Hair follicle dermal papilla cell (primary cell): ENCODE measurements around a stretch of chr1.

- CAGE, long polyA plus RNA = no peak
Measured at GRCh38 chr1:23956930-23957524, 2.6 kb upstream of the PNRC2 start.

GRCh38 chr1:24096280-24096863 is 15.6 kb downstream of the MYOM3 start:
- CAGE, long polyA plus RNA = no peak

DNA sequence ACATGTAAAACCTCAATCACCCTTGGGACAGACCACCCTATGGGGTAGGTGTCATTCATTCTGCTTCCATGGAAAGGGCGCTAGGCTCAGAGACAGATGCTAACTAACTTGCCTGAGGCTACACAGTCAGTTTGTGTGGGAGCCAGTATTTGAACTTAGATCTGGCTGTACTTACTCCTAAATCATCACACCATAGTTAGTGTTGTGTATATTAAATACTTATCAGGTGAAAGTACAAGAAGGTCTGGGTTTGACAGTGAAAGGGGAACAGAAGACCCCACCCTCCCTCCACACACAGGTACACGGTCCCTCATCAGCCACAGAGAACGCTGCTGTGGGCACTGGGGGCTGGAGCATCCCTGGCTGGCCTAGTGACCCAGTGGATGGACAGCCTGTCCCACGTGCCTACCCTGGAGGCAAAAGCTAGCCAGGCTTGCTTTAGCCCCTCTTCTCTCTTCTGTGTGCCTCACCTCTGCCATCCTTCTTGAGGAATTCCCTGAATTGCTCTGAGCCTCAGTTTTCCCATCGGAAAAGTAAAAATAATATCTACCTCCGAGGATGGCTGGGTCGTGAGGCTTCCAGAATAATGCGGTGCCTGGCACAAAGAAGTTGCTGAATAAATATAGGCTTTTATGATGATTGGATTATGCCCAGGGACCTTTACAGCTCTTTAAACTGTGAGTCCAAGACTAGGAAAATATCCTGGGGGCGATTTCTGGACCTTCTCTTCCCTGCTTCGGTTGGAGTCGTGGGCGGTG is 1.1 kb downstream of the IFNLR1 start:
- CAGE, long polyA plus RNA = no peak

- CAGE, long polyA plus RNA = no peak
Measured at GRCh38 chr1:24426611-24426873, 10.9 kb downstream of the NIPAL3 start.

DNA sequence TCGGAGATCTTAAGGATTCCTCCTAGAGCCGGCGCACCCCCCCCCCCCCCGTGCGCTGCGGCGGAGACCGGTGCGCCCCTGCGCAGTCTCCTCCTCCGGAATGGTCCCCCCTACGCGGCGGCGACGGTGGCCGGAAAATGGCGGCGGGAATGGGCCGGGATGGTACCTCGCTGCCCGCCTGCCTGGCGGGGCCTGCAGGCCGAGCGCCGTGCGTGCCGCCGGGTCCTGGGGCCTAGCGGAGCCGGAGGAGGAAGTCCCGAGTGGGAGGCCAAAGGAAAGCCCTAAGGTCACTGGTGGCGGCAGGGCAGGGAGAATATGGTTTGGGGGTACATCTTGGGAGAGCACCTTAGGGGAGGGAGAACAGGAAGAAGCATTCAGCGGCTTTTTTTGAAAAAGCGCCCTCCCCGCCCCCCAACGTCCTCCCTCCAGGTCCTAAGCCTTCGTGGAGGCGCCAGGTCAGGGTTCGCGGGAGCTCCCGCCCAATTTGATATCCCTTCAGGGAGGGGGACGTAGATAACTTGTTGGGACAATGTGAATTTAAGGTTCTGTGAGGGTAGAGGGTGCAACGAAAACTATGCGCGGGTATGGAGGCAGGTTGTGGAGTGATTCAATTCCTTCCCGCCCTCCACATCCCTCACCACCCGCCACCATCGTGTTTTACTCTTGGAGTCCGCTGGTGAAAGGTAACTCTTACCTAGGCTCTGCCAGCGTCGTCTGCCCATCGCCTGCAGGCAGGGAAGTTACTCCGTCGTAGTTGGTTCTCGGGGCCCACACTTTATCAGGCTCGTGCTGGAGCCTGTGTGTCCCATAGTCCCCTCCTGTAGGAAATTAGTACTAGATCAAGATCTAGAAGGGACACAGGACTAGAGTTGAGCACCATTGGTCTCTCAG is 590 bp downstream of the SRRM1 start:
- CAGE, long polyA plus RNA = no peak

GRCh38 chr1:24648660-24649043 is 5.5 kb downstream of the SRRM1 start:
- CAGE, long polyA plus RNA = no peak

GRCh38 chr1:24676850-24677962 is 34.1 kb downstream of the SRRM1 start:
- CAGE, long polyA plus RNA = no peak

DNA sequence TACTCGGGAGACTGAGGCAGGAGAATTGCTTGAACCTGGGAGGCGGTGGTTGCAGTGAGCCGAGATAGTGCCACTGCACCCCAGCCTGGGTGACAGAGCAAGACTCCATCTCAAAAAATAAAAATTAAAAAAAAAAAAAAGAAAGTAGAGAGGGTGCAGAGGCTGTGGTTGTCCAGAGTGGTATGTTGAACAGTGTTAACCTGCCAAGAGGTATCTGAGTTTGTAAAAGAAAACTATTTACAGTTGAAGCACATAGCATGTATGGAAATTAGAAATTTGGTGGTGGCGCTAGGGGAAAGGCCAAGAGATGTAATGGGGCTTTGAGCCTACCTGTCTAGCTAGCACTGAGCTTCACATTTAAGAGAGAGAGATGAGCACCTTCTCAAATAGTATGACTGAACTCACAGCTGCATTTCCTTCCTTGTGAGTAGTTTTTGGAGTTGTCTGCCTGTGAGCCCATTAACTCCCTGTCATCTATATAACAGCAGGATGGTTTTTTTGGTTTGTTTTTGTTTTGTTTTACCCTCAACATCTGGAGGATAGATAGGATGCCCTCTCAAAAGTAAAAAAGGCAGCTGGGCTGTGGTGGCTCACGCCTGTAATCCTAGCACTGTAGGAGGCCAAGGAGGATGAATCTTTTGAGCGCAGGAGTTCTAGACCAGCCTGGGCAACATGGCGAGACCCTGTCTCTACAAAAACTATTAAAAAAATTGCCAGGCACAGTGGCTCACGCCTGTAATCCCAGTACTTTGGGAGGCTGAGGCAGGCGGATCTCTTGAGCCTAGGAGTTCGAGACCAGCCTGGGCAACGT is 4.1 kb downstream of the CLIC4 start:
- CAGE, long polyA plus RNA = no peak

GRCh38 chr1:24911322-24912010 is 18.6 kb downstream of the RUNX3 start:
- CAGE, long polyA plus RNA = no peak

DNA sequence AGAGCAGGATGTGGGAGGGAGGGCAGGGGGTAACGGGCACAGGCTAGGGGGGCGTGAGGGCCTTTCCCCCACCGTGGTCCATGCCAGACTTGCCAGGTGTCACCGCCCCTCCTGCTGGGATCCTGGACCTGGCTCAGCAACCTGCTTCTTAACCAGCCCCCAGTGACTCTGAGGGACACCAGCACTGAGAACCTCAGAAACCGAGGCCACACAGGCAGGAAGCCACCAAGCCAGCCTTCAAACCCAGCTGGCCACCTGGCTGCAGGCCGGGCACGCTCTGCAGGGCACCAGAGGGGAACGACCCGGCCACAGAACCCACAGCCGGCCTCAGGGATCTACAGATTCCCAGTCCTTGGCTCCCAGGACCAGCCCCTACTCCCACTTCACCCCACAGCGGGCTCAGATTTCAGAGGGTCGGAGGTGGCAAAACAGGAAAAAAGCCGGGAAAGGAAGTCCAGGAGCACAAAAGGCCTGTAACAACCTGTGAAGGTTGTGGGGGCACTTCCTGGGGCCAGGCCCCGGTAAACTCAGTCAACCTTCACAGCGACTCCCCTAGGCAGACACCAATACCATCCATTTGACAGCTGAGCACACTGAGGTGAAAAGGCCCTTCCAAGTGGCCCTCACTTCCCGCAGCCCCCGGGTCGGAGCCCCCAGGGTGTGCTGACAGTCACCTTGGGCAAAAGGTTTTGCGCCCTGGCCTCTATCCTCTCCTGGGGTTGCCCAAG is 14.2 kb downstream of the RUNX3 start:
- CAGE, long polyA plus RNA = no peak

GRCh38 chr1:24925457-24925941 is 4.6 kb downstream of the RUNX3 start:
- CAGE, long polyA plus RNA = no peak

DNA sequence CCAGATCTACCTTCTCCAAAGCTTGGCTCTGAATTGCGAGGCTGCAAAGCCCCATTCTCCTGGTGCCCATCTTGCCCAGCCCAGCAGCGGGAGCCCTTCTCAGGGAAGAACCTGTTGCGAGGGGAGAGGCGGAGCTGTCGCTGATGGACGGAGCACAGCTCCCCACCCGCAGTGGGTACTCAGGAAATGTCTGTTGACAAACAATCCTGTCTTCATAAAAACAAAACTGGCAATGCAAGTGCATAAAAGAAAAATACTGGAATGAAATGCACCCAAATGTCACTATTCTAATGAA is 99.3 kb upstream of the RUNX3 start:
- CAGE, long polyA plus RNA = no peak

DNA sequence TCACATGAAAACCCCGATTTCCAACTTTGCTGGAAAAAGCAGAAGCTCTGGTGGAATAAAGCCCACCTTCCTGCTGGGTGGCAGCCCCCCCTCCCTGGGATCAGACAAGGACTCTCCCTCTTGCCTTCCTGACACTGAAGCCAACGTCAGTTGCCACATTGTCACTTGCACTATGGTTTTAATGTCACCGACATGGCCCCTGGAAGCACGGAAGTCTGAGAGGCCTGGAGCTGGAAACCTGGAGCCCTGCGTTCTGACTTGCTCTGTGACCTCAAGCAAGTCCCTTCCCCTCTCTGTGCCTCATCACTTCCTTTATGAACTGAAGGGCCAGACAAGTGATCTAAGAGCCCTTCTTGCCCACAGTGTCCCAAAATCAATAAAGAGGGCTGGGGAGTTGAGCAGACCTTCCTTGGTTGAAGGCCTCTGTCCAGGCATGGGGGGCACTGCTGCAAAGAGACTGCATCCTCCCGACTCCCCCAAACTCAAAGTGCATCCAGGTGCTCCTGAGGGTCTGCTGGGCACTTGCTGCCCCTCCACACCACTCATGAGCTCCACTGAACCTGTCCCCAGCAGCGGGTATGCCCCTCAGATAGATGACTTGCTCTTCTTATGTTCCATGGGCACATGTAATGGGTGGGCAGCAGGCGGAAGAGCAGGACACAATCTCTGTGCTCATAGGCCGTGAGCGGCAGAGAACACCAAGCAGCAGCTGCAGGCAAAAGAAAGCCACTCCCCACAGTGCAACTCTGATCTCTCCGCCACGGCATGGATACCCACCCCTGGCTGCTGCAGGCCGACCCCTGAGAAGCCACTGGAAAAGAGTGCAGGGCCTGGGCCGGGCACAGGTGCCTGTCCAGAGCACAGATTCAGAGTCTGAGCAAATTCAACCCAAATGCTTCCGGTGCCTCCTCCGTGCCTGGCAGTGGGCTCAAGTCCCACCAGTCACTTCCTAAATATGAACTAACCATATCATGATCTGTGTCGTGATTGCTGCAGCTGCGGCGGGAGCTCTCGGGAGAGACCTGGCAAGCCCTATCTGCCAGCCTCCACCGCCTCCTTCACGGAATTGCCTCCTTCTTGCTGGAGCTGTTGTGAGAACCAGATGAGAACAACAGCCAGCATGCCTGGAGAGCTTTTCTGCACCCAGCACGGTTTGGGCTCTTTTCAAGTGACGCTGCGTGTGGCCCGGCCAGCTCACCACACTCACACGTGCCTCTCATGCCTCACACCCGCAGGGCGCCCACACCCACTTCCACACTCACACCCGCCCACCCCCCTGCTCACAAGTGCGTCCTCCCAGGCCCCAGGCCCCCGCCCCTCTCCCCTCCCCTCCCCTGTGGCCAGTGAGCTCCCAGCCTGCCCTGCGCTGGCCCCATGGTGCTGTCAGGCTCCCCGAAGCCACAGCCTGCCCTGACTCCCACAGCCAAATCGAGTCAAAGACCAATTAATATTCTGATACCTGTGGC is 135.3 kb upstream of the RUNX3 start:
- CAGE, long polyA plus RNA = no peak

- CAGE, long polyA plus RNA = no peak
Measured at GRCh38 chr1:25429827-25430021, 973 bp upstream of the MACO1 start.

DNA sequence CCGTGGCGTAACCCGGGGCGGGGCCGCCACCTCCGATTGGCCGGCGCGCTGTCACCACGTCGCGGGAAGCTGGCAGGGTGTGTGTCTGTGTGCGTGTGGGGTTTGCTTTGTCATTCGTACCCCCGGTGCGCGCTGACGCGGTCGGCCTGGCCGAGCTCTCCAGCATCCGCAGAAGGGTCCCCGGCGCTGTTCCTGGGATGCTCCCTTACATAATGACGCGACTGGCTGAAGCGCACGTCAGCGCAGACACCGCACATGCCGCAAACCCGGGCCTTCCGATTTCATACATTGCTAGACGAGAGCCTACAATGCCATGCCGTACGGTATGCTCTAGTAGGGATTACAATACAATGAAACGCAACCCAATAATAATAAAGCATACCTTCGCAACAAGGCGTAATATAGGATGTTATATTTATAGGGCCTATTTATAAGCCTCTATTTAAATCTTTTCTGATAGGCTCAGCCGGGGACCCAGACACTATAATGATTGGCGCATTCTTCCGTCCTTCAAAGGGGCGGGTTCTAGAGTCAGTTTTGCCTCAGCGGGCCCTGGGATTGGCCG is 387 bp upstream of the MACO1 start:
- CAGE, long polyA plus RNA = no peak

- CAGE, long polyA plus RNA = no peak
Measured at GRCh38 chr1:25494221-25494773, 49.1 kb upstream of the LDLRAP1 start.

DNA sequence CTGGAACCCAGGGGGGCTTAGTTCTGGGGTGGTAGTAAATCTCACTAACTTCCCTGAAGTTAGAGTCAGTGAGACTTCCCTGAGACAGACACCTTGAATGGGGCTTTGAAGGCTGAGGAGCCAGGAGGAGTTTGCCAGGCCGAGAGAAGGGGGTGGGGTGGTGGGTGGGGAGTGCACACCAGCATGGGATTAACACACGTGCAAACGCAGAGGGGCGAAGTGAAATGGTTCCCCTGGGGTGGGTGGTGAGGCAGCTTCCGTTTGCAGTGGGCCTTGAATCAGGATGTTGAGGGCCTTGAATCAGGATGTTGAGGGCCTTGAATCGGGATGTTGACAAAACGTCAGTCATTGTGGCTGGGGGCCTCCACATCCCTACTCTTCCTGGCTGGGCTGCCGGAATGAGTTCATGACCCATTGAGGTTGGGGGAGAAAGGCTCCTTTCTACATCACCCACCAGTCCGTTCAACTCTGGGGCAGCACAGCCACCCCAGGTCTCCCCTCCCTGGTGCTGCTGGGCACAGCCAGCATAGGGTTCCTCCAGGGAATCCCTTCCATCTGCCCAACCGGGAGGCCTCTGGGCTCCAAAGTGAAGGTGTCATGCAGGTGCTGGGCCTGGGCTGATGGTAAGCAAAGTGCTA is 16.6 kb downstream of the LDLRAP1 start:
- CAGE, long polyA plus RNA = no peak

DNA sequence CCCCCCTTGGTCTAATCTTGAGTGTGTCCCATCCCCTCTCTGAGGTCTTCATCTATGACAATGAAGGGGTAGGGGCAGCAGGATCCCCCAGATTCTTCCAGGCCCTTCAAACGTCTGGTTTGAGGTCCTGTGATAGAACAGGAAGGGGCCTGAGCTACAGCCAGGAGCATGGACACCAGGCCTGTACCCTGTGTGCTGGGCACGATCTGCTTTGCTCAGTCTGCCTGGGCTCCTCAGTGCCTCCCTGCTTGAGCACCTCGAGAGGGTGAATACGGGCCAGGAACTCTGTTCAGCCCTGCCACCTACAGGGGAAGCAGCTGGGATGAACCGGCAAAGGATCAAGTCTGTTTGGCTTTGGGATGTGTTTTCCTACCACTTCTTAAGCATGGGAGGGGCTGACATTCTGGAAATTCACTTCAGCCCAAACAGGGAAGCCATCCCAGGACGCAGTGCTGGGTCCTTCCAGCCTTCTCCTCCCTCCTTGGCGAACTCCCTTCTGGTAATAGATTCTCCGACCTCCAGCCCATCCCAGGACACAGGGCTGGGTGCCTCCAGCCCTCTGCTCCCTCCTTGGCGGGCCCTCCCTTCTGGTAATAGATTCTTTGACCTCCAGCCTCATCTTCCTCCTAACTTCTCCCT is 55.9 kb upstream of the SELENON start:
- CAGE, long polyA plus RNA = no peak

- CAGE, long polyA plus RNA = no peak
Measured at GRCh38 chr1:25773195-25773855, 26.7 kb upstream of the SELENON start.

DNA sequence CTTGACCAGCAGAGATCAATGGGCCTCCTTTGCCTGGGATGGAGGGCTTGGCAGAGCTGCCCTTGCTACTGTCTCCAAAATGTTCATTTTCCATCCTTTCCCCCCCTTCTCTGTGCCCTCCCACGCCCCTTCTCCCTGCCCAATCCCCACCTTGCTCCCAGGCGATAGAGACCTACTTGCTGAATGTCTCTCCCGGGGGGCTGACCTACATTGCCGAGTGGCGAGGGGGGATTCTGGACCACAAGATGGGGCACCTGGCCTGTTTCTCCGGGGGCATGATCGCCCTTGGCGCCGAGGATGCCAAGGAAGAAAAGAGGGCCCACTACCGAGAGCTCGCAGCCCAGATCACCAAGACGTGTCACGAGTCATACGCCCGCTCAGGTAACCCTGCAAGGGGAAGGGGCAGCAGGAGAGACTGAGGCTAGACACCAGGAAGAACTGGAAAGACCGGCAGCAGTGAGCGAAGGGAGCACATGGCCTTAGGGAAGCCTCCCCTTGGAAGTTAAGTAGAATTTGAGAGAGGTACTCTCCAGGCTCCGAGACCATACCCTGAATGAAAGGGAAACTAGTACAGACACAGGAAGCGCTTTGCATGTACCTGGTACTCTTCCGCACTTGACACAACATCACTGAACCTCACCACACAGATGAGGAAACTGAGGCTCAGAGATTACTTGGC is 21.9 kb upstream of the SELENON start:
- CAGE, long polyA plus RNA = no peak